Skeletal muscle tissue (tissue), 7 donors: Measurements from ENCODE around the gene UCHL1.

GRCh38 chr4:40199892-40200938 is 3.4 kb downstream of the RHOH start:
- PRO-cap, 3 experiments = no peak in any of the 3 experiments
- RAMPAGE, long total RNA = no peak
- RRBS, 2 experiments = no CpG with 5 or more reads among the region's 17 CpGs

- PRO-cap, 3 experiments = no peak in any of the 3 experiments
- RAMPAGE, long total RNA = no peak
- RRBS, 2 experiments = no CpG with 5 or more reads among the region's 8 CpGs
These were observed 28.5 kb downstream of the RHOH start for GRCh38 chr4:40225276-40225867.

GRCh38 chr4:40240939-40241421 is 44.1 kb downstream of the RHOH start:
- PRO-cap, 3 experiments = no peak in any of the 3 experiments
- RAMPAGE, long total RNA = no peak
- RRBS, 2 experiments = no CpG with 5 or more reads among the region's 4 CpGs

- PRO-cap, 3 experiments = no peak in any of the 3 experiments
- RAMPAGE, long total RNA = no peak
- RRBS, 2 experiments = no CpG with 5 or more reads among the region's 8 CpGs
These were observed 58.2 kb downstream of the RHOH start for GRCh38 chr4:40254929-40255556.

- PRO-cap, 3 experiments = no peak in any of the 3 experiments
- RAMPAGE, long total RNA = no peak
- RRBS, 2 experiments = no CpG with 5 or more reads among the region's 5 CpGs
These were observed 123.4 kb downstream of the CHRNA9 start for GRCh38 chr4:40458442-40459108.

DNA sequence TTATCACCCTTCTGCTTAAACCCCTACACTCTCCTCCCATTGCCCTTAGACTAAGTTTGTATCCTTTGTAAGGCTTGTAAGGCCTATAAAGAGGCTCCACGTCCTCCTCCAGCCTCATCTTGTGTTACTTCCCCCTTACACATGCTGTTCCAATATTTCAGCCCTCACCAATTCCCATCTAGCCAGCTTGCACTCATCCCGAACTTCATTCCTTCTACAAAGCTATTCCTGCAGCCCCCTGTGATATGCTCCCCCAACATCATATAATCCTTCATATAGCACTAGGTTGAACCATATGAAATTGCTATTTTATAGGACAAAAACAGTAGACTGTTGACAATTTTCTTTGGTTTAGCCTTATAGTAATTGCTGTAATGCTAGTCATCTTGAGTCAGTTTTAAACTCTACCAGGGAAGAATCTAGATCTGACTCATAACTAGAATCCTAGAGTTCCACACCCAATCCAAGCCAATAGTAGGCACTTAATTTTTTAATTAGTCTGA is 136.6 kb downstream of the CHRNA9 start:
- PRO-cap, 3 experiments = no peak in any of the 3 experiments
- RAMPAGE, long total RNA = no peak
- RRBS, 2 experiments = no CpG with 5 or more reads among the region's 2 CpGs

- PRO-cap, 3 experiments = no peak in any of the 3 experiments
- RAMPAGE, long total RNA = no peak
- RRBS, 2 experiments = no CpG with 5 or more reads among the region's 10 CpGs
These were observed 138.9 kb downstream of the CHRNA9 start for GRCh38 chr4:40473865-40474592.

DNA sequence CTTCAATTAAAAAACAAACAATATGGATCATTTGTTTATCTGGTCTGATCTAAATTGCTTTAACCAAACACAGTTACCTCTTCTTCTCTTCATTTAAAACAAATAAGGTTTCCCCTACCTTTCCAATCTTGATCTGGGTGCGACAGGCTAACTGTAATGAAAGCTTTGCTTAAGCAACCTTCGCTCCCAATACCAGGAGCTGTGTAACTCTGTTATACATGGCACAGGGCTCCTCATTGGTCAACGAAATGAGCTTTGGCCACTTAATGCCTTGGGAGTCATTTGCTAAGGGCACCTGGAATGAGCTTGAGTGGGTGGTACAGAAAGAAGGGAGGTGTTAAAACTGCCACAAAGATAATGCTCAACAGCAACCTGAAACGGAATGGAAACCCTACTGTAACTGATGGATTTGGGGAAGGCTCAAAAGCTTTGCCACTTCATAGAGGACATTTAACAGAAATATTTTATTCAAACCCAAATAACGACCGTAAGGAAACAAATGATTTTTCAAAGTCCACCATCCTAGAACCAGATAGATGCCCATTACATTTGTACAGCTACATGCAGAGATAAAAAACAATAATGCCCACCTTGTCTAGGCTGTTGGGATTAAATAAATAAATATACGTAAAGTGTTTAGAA is 140.6 kb downstream of the CHRNA9 start:
- PRO-cap, 3 experiments = no peak in any of the 3 experiments
- RAMPAGE, long total RNA = no peak
- RRBS, 2 experiments = no CpG with 5 or more reads among the region's 7 CpGs

- PRO-cap, 3 experiments = no peak in any of the 3 experiments
- RAMPAGE, long total RNA = no peak
These were observed 145.0 kb downstream of the RBM47 start for GRCh38 chr4:40484591-40485084.

- PRO-cap, 3 experiments = no peak in any of the 3 experiments
- RAMPAGE, long total RNA = no peak
- RRBS, 2 experiments = no CpG with 5 or more reads among the region's 17 CpGs
These were observed 115.0 kb downstream of the RBM47 start for GRCh38 chr4:40514411-40515227.

- PRO-cap, 3 experiments = no peak in any of the 3 experiments
- RAMPAGE, long total RNA = no peak
- RRBS, 2 experiments = no CpG with 5 or more reads among the region's 7 CpGs
These were observed 93.6 kb downstream of the RBM47 start for GRCh38 chr4:40535990-40536611.

- PRO-cap, 3 experiments = no peak in any of the 3 experiments
- RAMPAGE, long total RNA = no peak
- RRBS, 2 experiments = no CpG with 5 or more reads among the region's 5 CpGs
These were observed 41.8 kb downstream of the RBM47 start for GRCh38 chr4:40587741-40588403.

GRCh38 chr4:40621472-40622163 is 8.0 kb downstream of the RBM47 start:
- PRO-cap, 3 experiments = no peak in any of the 3 experiments
- RAMPAGE, long total RNA = no peak
- RRBS, 2 experiments = no CpG with 5 or more reads among the region's 10 CpGs

DNA sequence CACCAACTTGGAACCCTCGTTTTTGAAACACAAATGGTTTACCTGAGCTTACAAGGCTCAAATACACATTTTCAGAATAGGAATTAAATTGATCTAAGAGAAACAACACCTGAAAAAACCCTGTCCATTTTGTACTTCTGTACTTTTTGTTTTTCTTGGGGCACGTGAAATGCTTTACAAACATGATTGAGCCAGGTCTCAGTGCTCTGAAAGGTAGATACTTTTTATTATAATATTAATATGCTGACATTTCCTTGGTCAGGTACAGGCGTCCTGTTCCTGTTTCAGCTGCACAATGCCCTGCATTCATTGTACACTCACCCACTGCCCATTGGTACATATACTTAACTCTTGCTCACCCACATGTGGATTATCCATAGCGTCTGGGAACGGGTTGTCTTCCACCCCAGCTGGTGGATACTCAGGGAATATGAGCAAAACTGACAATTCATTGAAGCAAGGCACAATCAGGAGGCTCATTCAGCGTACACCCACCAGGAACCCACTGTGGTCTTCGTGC is 4.4 kb downstream of the RBM47 start:
- PRO-cap, 3 experiments = no peak in any of the 3 experiments
- RAMPAGE, long total RNA = no peak
- RRBS, 2 experiments = no CpG with 5 or more reads among the region's 7 CpGs

DNA sequence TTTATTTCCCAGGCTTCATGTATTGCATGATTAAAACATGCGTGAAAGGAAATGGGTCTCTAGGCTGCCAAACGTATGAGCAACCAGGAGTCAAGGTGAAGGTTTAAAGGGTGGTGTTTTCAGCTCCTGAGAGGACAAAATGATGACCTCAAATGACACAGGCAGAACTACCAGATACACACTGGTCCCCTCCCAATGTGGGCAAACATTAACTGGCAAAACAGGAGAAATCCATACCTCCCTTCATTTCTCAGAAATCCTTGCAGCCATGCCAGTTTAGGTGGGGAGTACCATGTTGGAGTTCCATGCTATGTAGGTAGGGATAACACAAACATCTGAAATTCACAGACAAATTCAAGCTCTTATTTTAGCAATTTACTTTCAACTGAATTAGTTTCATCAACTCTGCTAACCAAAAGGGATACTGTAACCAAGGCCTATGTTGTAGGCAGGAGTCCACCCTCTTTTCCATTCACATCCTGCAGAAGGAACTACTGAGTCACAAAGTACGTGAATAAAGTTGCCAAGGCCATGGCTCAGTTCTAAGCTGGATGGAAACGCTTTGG is 58.5 kb upstream of the RBM47 start:
- PRO-cap, 3 experiments = no peak in any of the 3 experiments
- RAMPAGE, long total RNA = no peak
- RRBS, 2 experiments = no CpG with 5 or more reads among the region's 4 CpGs

DNA sequence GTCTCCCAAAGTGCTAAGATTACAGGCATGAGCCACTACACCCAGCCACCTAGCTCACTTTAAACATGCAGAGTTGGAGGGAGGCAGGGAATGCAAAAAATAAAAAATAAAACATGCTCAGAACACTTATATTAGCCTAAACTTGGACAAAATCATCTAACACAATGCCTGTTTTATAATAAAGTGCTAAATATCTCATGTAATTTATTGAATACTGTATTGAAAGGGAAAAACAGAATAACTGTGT is 36.6 kb upstream of the NSUN7 start:
- PRO-cap, 3 experiments = no peak in any of the 3 experiments
- RAMPAGE, long total RNA = no peak

GRCh38 chr4:40744144-40744838 is 5.5 kb upstream of the NSUN7 start:
- PRO-cap, 3 experiments = no peak in any of the 3 experiments
- RAMPAGE, long total RNA = no peak
- RRBS, 2 experiments = no CpG with 5 or more reads among the region's 5 CpGs

DNA sequence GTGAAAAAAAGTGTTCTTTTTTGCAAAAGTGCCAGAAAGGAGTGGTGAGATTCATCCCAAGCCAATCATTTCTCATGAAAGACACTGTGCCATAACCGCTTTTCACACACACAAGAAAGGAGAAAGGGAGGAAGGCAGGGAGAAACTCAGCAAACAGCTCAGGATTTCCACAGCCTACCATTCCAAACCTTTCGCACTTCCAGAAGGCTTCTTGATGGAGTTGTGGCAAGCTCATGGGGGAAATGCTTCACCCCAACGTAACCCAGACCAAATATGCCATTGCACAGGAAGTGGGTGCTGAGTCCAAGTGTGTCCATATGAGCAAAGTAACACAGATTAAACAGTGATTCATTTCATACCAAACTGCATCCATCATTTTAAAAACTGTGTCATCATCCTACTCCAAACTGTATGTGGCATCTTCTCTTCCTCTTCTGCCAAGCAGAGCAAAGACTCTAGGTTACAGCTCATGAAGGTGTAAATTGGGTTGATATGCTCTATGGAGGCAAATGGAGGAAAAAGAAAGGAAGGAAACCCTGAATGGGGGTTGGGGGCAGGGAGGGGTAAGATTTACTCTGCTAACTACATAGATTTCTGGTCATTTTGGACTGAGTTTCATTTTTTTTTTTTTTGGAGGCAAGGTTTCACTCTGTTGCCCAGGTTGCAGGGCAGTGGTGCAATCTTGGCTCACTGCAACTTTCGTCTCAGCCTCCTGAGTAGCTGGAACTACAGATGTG is 223.8 kb downstream of the APBB2 start:
- PRO-cap, 3 experiments = no peak in any of the 3 experiments
- RAMPAGE, long total RNA = no peak
- RRBS, 2 experiments = no CpG with 5 or more reads among the region's 4 CpGs

- PRO-cap, 3 experiments = peak in 1 of 3 experiments; most common minus-strand start chr4:41120358 (in 1)
- RAMPAGE, long total RNA = no peak
- RRBS, 2 experiments = no CpG with 5 or more reads among the region's 7 CpGs
These were observed 94.1 kb downstream of the APBB2 start for GRCh38 chr4:41120202-41120669.

GRCh38 chr4:41256559-41257083 is at the start of gene UCHL1:
TSS of gene UCHL1 (plus strand) at chr4:41256928.
- PRO-cap, 3 experiments = no peak in any of the 3 experiments
- RAMPAGE, long total RNA = no peak
- RRBS, 2 experiments = 4 to 5% methylated on average over 14 to 22 of the region's 39 CpGs